ENCODE measurements around the genes HYAL1, IQCF6, IQCF2, PCBP4 and ACY1.

DNA sequence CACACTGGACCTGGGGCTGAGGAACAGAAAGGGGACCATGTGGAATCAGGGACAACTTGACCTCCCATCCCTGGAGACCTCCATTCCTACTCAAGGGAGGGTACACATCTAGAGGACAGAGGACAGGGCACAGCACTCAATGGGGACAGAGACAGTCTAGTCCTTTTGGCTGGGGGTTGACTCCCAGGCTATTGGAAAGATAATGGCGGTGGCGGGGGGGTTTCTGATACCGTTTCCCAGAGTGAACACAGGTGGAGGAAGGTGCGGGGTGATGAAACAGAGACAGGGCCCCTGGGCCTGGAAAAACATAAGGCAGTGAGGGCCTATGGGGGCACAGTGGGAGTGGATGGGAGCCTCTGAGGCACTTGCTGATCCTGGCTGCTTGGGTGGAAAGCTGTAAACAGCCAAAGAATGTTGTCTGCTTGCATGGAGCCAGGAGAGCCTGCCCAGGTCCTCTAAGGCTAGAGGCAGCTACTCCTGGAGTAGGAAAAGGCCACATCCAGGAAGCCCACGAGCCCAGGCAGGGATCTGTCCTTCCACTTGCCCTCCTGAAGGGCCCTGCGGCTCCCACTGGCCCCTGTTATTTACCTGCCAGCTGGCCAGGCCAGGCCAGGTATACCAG is 3.0 kb upstream of the SEMA3B start:
- RRBS = no CpG with 5 or more reads among the region's 6 CpGs

DNA sequence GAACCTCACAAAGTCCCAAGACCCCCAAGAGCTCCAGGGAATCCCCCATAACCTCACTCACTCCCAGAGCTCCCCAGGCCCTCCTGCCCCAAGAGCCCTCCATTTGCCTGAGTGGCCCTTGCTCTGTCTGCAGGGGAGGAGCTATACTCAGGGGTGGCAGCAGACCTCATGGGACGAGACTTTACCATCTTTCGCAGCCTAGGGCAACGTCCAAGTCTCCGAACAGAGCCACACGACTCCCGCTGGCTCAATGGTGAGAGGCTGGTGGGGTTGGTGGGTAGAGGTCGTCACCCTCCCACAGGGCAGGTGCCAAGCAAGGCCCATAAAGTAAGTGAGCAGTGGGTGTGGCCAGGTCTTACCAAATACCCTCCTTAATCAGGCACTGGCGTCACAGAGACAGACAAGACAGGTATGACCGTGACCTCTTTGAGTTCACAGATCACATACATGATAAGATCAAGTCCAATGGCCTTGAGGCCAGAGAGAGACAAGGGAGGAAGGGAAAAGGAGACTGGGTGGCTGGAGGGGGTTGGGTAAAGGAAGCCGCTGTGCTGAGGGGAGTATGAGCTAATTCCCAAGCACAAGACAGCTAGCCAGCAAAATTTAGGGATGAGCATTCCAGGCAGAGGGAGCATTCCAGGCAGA is 2.4 kb downstream of the SEMA3B start:
- RRBS = no CpG with 5 or more reads among the region's 10 CpGs

DNA sequence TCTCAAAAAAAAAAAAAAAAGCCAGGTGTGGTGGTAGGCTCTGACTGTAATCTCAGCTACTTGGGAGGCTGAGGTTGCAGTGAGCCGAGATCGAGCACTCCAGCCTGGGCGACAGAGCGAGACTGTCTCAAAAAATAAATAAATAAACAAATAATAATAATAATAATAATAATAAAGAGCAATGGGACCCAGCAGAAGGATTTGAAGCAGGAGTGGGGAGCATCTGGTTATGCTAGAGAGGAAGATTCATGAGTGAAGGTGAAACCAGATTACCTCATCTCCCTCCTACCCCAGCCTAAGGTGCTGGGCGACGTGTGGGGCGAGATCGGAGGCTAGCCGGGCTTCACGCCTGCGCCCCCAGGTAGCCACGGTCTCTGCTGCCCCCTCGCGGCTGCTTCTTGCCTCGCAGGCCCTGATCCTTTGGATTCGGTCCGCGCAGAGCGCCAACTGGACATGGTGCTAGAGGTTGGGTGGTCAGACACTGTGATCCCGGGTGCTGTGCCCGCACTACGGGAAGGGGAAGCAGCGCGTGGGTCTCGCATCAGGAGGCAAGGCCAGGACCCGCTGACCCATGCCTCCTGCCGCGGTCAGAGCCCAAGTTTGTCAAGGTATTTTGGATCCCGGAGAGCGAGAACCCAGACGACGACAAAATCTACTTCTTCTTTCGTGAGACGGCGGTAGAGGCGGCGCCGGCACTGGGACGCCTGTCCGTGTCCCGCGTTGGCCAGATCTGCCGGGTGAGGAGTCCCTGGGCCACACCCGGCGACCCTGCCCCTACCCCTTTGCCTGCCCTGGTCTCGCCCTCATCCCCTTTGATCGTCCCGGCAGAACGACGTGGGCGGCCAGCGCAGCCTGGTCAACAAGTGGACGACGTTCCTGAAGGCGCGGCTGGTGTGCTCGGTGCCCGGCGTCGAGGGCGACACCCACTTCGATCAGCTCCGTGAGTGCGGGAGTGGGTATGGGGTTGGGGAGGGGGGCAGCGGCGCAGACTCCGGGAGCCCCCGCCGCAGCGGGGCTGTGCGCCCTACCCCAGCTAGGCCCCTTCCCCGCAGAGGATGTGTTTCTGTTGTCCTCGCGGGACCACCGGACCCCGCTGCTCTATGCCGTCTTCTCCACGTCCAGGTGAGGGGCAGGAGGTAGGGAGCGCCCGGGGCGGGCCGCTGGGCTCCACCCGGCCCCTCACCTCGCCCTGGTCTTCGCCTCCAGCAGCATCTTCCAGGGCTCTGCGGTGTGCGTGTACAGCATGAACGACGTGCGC is 4.2 kb downstream of the SEMA3B start:
- RRBS = 55% methylated on average over 57 of the region's 90 CpGs

DNA sequence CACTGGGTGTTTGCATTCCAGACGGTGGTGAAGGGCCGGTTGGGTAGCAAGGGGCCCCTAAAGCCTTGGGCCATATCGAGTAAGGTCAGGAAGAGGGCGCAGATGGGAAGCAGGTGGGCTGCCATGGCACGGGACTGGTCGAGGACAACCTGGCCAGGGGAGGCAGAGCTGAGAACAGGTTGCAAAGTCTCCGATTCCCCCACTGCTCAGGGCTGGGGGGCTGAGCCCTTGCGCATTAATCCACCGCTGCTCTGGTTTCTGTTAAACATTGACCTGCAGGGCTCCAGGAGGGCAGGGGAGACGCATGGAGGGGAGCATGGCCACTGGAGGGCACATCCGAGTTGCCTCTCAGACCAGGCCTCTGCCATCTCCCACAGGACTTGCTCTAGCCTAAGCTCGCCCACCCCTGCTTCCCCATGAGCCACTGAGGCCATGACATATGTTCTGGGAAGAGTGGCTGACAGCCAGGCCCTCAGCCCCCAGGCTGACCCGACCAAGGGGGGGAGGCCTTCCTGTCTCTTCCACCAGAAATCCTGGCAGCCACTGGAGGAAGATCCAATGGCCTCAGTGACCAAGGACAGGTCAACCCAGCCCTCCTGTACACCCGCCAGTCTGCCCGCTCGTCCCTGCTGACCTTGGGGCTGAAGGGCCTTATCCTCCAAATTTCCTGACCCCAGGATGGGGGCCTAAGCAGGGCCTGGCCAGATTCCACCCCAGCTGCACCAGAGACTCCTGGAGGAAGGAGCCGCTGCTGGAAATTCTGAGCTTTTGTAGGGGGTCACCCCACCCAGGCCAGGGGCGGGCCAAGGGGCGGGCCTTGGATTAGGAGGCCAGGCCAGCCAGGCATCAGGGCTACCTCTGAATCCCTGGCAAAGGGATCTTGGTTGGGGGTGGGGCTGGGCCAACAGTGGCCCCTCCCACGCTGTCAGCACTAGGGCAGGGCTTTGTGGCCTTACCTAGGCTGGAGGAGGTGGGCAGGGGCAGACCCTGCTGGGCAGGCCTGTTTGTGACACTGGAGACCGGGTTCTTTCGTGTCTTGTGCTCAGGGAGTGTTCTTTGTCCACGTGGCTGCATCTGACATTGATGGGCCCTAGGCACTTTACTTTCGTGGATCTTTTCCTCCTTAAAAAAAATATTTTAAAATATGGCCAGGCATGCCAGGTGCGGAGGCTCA is at the start of gene HYAL1:
Gene HYAL1, minus strand, starts transcription at position 743 of the 1,174 bp plus-strand sequence.
- RRBS = no CpG with 5 or more reads among the region's 25 CpGs

GRCh38 chr3:50314671-50315583 is 7.6 kb downstream of the HYAL2 start:
- RRBS = no CpG with 5 or more reads among the region's 9 CpGs

GRCh38 chr3:50602276-50602686 is 9.3 kb downstream of the CISH start:
- RRBS = no CpG with 5 or more reads among the region's 4 CpGs

DNA sequence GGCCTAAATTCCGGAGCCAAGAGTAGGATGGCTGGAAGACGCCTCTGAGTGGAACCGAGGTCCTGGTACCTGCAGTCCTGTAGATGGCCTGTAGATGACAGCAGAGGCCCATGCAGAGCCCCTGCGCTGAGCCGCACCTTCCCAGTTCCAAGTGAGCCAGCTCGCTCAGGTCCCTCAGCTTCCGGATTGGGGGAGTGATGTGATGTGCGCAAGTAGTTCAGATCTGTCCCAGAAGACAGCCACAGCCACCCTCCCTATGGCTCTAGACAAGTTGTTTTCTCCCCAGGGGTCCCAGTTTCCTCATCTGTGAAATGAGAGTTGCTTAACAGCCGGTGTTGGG is 965 bp upstream of the MAPKAPK3 start:
- RRBS = no CpG with 5 or more reads among the region's 9 CpGs

DNA sequence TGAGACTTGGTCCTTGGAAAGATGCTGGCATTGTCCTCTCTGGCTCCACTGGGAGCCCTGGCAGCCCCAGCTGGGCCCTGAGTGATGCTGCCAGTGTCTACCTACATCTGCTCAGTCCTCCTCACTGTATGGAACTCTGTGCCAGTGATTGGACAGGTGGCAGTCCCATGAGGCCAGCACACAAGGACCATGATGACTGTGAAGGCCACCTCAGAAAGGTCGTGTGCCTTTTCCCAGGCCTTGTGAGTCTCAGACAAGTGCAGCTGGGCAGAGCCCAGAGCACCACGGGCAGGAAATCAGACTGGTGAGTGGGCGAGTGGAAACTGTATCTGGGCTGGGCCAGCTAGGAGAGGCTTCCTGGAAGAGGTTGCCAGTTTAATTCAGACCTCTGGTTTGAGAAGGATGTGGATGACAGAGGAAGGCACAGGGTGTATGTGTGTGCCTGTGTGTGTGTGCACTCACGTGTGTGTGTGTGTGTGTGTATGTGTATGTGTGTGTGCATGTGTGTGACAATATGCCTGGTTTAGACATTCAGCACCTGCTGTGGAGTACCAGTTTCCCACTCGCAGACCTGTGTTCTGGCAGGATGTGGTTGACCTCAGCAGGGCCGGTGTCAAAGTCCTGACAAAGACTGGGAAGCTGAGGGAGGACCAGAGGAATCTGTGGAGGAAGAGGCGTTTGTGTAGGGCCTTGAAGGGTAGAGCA is 7.0 kb downstream of the MAPKAPK3 start:
- RRBS = no CpG with 5 or more reads among the region's 7 CpGs

DNA sequence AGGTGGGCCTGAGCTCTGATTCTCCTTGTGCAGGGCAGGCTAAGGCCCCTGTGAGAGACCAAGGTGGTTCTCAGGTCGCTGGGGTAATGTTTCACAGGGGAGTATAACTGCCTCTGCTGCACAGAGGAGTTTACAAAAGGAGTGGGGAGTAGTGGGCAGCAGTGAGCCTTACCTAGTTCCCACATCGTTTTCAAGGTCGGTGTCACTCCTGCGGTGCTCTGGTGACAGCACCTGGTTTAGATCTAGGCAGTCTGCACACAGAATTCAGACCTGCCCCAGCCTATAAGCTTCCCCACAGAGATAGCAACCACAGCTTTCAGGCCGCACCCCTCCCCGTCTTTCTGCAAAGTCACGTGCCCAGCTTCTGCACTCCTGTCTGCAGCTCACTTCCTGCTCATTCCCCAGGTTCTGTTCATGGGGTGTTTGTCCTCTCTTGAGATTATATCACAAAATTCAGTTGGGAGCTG is 350.5 kb downstream of the DOCK3 start:
- RRBS = no CpG with 5 or more reads among the region's 7 CpGs

GRCh38 chr3:51384039-51384453 is 1.0 kb upstream of the MANF start:
- RRBS = 3% methylated on average over 3 of the region's 9 CpGs

DNA sequence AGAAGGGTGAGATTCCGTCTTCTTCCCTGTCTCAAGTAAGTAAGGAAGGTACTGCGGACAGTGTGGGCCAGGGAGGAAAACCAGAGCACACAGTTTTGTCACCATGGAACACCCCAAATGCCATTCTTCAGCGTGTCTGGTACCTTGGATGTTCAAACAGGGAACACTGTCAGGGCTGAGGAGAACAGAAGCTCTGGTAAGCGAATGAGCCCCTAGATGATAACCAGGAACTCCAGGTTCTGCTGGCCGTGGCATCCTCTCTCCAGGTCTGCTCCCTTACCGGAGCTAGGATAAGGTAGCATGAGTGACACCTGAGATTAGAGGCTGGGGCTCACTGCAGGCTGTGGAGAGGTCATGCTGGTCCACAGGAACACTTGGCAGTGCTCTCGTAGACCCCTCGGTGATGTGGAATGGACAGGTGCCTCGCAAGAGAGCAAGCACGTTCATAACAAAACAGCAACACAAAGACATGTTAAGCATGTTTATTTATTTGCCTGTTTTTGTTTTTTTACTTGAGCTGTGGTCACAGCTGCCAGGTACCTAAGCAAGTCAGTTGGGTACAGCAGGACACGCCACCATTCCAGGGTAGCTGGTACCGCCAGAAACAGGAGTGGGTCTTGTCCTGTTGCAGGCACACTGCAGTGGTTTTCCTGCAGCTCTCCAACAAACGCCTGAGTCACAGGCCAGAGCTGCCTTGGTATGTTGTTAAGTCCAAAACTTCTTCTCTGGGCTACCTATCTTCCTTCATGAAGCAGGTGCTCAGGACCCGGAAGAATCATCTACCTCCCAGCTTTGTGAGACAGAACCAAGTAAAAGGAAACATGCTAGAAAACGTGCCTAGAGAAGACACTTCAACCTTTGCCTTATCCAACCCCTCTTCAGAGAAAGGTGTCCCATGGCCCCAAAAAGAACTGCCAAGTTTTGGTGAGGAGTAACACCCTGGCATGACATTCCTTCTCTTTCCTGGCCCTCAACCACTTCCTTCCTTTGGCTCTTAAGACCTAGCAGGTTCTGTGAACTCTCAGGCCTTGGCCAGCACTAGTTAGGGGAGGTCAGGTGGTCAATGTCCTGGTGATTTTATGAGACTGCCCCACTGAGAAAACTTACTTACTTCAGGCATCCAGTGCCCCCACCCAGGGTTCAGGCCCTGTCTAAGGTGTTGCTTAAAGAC is 4.7 kb downstream of the RBM15B start:
- RRBS = no CpG with 5 or more reads among the region's 15 CpGs

- RRBS = no CpG with 5 or more reads among the region's 9 CpGs
These were observed 50.5 kb downstream of the RBM15B start for GRCh38 chr3:51441423-51442059.

DNA sequence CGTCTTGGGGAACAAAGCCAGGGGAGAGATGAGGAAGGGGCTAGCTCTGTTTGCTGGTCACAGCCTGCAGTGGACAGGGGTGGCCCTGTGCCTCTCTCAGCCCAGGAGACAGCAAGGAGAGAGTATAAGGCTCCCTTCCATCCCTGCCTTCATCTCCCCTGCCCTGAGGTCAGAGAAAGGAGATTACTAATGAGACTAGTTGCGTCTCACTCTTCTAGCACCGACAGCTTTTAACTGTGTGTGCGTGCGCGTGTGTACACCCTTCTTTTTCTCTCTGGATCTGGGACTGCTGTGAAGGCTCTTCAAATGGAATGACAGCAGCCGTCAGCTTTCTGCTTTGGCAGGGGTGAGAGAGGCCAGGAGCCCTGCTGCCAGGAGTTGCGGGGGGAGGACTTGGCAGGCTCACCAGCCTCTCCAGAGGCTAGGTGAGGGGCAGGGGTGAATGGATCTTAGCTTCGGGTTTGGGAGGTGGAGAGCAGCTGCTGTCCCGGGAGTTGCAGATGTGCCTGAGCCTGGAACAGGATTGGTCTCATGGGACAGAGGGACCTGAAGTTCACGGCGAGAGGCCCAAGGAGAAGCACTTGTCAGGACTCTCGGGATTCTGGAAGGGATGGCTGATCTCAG is 16.4 kb downstream of the TEX264 start:
- RRBS = no CpG with 5 or more reads among the region's 13 CpGs

DNA sequence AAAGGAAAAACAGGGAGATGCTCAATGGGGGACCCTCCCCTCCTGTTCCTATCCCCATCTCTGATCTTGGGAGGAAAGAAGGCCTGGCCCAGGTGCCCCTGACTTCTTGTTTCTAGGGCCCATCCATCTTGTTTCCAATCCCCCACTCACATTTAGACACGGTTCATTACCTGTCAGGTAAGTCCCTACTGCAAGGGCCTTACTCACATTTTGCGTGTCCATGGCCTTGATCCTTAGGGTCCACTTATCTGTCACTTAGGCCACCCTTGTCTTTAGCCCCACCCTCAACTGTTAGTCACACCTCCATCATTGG is at the start of gene IQCF6:
Gene IQCF6, minus strand, starts transcription at position 235 of the 313 bp plus-strand sequence.
- RRBS = no CpG with 5 or more reads among the region's 2 CpGs

DNA sequence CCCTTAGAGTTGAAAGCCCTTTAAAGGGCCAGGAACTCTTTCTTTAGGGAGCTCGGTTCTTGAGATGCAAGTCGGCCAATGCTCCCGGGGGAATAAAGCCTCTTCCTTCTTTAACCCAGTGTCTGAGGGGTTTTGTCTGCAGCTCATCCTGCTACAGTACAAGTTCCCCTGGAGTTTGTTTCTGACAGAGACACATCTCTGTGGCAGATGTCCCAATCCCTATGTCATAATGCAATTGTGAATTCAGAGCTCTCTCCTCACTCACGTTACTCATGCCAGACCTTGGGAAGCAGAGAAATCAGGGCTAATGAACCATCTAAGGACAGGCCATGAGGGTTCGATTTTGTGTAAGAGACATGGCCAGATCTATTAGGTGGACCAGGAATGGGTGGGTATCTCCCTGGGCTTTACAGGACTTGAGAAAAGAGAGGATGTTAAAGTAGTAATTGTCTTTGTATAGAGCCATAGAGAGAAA is at the start of gene IQCF2:
Gene IQCF2, plus strand, starts transcription at position 278 of the 475 bp plus-strand sequence.
- RRBS = no CpG with 5 or more reads among the region's 5 CpGs

DNA sequence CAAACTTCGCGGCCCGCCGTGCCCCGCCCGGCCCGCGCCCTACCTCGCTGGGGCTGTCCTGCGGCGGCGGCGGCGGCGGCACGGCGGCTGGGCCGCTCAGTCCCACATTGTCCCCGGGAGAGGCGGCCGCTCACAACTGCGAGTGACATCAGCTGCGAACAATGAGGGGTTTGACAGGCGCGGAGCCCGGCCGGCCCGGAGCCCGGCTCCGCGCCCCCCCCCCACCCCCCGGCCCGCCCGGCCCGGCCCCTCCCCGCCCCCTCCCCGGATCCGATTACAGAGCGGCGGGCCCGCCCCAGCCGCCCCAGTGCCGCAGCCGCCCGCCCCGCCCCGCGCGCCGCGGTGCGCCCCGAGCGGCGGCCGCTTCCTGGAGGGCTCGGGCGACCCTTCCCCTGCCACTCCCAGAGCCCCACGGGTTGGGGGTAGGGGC is at the start of gene PCBP4:
Gene PCBP4, minus strand, starts transcription at position 172 of the 430 bp plus-strand sequence.
- RRBS = under 1% methylated on average over 21 of the region's 59 CpGs

DNA sequence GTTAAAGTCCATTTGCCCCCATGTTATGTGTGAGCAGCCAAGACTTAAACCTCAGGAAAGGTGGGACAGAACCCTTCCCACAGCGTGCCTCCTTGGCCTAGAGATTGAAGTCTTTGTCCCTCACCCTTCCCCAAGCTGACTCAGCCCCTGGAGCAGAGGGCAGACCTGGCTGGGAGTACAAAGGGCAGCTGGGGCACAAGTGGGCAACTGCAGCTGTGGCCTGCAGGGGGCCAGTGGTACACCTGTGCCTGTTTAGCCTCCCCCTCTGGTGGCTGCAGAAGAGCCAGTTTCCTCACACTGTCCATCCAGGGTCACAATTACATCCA is 963 bp upstream of the ACY1 start:
- RRBS = no CpG with 5 or more reads among the region's 1 CpG

- RRBS = under 1% methylated on average over 38 of the region's 75 CpGs
These were observed at the start of gene ACY1 for GRCh38 chr3:51982735-51983827. Gene ACY1, plus strand, starts transcription at chr3:51983535.

GRCh38 chr3:52050057-52051145 is 6.0 kb downstream of the DUSP7 start:
- RRBS = no CpG with 5 or more reads among the region's 38 CpGs

DNA sequence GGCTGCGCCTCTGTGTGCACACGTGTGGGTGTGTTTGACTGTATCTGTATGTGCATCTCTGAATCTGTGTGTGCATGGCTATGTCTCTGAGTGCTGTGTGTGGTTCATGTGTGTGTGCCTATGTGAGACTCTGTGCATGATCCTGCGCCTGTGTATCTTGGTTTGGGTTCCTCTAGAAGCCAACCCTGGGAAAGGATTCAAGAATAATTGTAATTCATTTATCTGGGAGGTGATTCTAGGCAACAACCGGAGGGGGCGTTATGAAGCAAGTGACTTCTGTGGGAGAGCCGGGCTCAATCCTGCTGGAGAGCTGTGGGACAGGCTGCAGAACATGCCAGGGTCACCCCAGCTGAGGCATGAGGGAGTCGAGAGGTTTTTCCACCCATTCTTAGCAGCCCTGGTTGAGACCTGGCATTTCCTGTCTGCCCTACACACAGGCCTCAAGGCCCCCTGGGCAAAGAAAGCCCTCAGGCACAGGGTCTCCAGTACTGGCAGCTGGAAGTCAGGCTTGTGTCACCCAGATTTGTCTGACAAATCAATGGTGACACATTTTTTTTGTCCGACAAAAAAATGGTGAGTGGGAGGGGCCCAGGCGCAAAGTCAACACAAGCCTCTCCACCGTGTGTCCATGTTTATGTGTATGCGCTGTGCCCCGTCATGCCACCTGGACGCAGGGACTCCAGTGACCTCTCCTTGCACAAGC is 21.1 kb upstream of the ALAS1 start:
- RRBS = 43% methylated on average over 1 of the region's 13 CpGs

All from PFSK-1 (cell line).